ENCODE measurements around the genes COPS4, WDFY3 and AFF1.

- RAMPAGE, long total RNA: no peak
- RRBS: no CpG with 5 or more reads among the region's 3 CpGs
PRO-cap:
- standard: no peak
- CoPRO, capped RNA only, 2 experiments: no peak in any of the 2 experiments
- CoPRO, capped and uncapped RNA, 2 experiments: no peak in any of the 2 experiments
- CoPRO, uncapped RNA only, 2 experiments: no peak in any of the 2 experiments
CAGE:
- cytosol, long polyA plus RNA: no peak
- long polyA plus RNA: no peak
- nucleolus, long total RNA: no peak
- nucleus, long polyA plus RNA: no peak
Measured at GRCh38 chr4:81676625-81676899, 204.9 kb upstream of the RASGEF1B start.

- RAMPAGE, long total RNA: no peak
- RRBS: no CpG with 5 or more reads among the region's 3 CpGs
PRO-cap:
- standard: no peak
- CoPRO, capped RNA only, 2 experiments: no peak in any of the 2 experiments
- CoPRO, capped and uncapped RNA, 2 experiments: peak in 1 of 2 experiments; most common minus-strand start chr4:82352653 (in 1)
- CoPRO, uncapped RNA only, 2 experiments: peak in 2 of 2 experiments; most common minus-strand start chr4:82352509 (in 1)
CAGE:
- cytosol, long polyA plus RNA: no peak
- long polyA plus RNA: no peak
- nucleolus, long total RNA: no peak
- nucleus, long polyA plus RNA: no peak
Measured at GRCh38 chr4:82352365-82353184, 21.2 kb downstream of the HNRNPD start.

GRCh38 chr4:82355024-82355474, 18.7 kb downstream of the HNRNPD start:
- RAMPAGE, long total RNA: no peak
- RRBS: no CpG with 5 or more reads among the region's 2 CpGs
PRO-cap:
- standard: no peak
- CoPRO, capped RNA only, 2 experiments: no peak in any of the 2 experiments
- CoPRO, capped and uncapped RNA, 2 experiments: no peak in any of the 2 experiments
- CoPRO, uncapped RNA only, 2 experiments: peak in 2 of 2 experiments; most common minus-strand start chr4:82355225 (in 1)
CAGE:
- cytosol, long polyA plus RNA: no peak
- long polyA plus RNA: no peak
- nucleolus, long total RNA: no peak
- nucleus, long polyA plus RNA: no peak

DNA sequence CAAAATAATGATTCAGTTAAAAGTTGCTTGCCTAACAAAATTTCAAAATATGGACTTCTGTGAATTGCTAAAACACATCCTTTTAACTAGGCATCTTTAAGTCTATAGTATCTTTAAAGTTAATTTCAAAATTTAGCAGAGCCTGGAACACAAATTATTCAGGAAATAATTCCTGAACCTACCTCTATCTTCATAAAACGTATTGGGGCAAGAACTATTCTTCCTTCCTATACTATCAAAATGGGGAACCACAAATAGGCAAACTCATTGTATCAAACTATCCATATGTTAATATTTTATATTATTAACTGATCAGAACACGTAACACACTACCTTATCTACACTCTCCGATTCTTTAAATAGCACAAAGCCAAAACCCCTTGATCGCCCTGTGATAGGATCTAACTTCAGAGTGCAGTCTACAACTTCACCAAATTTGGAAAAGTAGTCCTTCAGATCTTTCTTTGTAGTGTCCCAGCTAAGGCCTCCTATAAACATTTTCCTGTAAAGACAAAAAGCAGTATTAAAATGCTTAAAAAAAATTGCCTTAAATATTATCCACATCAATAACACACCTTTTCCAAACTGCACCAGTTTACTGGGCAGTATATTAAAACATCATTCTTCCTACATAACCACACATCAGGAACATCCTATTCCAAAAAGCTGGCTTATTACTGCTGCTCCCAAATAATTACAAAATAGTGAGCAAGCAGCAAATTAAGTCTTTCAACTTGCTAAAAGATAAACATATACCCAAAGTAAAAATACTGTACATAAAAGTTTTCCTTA, 14.5 kb downstream of the HNRNPD start:
- RAMPAGE, long total RNA: no peak
- RRBS: no CpG with 5 or more reads among the region's 4 CpGs
PRO-cap:
- standard: no peak
- CoPRO, capped RNA only, 2 experiments: no peak in any of the 2 experiments
- CoPRO, capped and uncapped RNA, 2 experiments: no peak in any of the 2 experiments
- CoPRO, uncapped RNA only, 2 experiments: peak in 2 of 2 experiments; most common minus-strand start position 156 of the sequence (in 1)
CAGE:
- cytosol, long polyA plus RNA: no peak
- long polyA plus RNA: no peak
- nucleolus, long total RNA: no peak
- nucleus, long polyA plus RNA: no peak

DNA sequence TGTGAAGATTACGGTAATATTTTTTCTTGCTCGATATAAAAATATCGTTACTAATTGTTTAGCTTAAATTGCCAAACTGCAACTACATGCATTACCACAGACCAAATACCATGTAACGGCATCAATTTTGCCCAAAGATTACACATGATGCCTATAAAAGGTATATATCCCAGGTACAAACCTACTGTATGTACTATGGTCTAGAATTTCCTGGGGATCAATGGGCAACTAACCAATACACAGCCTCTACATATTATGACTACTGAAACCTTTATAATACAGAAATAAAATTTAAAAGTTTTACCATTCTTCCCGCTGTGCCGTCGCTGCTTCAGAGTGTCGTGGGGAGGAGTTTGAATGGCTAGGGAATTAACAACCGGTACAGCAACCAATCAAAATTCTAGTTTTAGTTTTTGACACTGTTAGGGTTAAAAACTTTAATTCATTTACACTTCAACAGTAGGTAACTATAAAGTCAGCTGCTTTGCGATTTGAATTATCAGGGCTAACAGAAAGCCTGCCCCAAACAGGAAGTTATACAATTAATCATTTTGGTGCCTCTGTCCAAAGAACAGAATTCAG, 2.5 kb downstream of the HNRNPD start:
- RAMPAGE, long total RNA: no peak
- RRBS: no CpG with 5 or more reads among the region's 10 CpGs
PRO-cap:
- standard: no peak
- CoPRO, capped RNA only, 2 experiments: no peak in any of the 2 experiments
- CoPRO, capped and uncapped RNA, 2 experiments: no peak in any of the 2 experiments
- CoPRO, uncapped RNA only, 2 experiments: no peak in any of the 2 experiments
CAGE:
- cytosol, long polyA plus RNA: no peak
- long polyA plus RNA: no peak
- nucleolus, long total RNA: no peak
- nucleus, long polyA plus RNA: no peak

GRCh38 chr4:82422184-82423223, 7.8 kb downstream of the HNRNPDL start:
- RAMPAGE, long total RNA: no peak
- RRBS: no CpG with 5 or more reads among the region's 12 CpGs
PRO-cap:
- standard: unidirectional peak, minus-strand start at chr4:82422584
- CoPRO, capped RNA only, 2 experiments: peak in 1 of 2 experiments; most common minus-strand start chr4:82422338 (in 1)
- CoPRO, capped and uncapped RNA, 2 experiments: peak in 1 of 2 experiments; most common minus-strand start chr4:82422742 (in 1)
- CoPRO, uncapped RNA only, 2 experiments: peak in 2 of 2 experiments; most common minus-strand start chr4:82422338 (in 2)
CAGE:
- cytosol, long polyA plus RNA: no peak
- long polyA plus RNA: no peak
- nucleolus, long total RNA: no peak
- nucleus, long polyA plus RNA: no peak

DNA sequence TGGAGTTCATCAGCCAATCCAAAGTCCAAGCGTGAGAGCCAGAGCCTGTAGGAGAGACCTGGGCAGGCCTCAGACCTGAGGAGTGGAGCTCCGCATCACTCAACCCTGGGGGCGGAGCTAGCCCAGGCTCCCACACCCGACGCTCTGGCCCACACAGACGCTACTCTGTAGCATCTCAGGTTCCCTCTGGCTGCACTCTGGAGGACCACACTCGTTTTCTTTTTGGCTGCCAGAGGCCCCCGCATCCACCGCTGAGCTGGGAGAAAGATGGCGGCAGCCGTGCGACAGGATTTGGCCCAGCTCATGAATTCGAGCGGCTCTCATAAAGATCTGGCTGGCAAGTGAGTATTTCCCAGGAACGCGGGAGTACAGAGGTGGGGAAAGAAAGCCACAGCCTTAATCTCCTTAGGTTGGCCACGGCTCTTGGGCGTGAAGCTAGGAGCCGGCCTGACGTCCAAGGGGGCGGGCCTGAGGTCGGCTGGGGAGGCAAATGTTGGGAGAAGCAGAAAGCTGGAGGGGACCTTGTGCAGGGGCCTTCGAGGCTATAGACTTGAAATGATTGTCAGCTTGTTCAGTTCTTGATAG, at the start of gene COPS4:
Gene COPS4, plus strand, starts transcription at position 226 of the 585 bp plus-strand sequence.
- RAMPAGE, long total RNA: start-site peak on the plus strand centred at position 207 of the sequence, 106 bp wide, 652 and 535 reads in 2 replicates
- RRBS: no CpG with 5 or more reads among the region's 23 CpGs
PRO-cap:
- standard: bidirectional peak, plus-strand start at position 244 of the sequence, minus-strand start outside the sequence
- CoPRO, capped RNA only, 2 experiments: peak in 2 of 2 experiments; most common plus-strand start position 232 of the sequence (in 1)
- CoPRO, capped and uncapped RNA, 2 experiments: peak in 2 of 2 experiments; most common plus-strand start position 214 of the sequence (in 1)
- CoPRO, uncapped RNA only, 2 experiments: peak in 2 of 2 experiments; most common plus-strand start position 160 of the sequence (in 1)
CAGE:
- cytosol, long polyA plus RNA: no peak
- long polyA plus RNA: start-site peak on the plus strand centred at position 251 of the sequence, 20 bp wide, 124 and 279 reads in 2 replicates
- nucleolus, long total RNA: no peak
- nucleus, long polyA plus RNA: start-site peak on the plus strand centred at position 245 of the sequence, 33 bp wide, 214 and 115 reads in 2 replicates

DNA sequence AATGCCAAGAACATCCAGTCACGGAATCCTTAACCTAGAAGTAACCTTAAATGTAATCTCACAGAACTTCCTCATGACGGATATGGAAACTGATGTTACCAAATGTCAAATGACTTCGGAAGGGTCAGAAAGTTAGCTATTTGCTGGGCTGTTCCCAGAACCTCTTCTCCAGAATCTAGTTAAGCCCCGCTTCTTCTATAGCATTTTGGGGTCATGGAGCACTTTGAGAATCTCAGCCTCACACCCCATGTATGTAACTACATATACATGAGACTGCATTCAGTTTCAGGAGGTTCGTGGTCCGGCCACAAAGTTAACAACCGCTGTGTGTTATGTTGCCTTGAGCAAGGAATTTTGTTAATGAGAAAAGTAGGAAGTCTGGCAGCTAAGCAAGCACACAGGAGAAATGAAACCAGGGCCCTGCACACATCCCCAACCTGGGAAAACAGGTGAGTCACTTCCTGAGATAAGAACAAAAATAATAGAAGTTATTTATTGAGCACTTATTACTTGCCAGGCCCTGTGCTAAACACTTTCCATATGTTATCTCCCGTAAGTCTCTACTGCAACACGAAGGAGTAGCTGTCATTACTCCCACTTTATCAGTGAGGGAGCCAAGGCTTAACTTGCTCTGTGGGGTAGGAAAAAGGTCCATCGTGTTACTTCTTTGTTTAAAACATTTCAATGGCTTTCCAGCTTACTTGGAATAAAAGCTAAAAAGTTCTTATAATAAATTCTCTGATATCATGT, 36.0 kb upstream of the PLAC8 start:
- RAMPAGE, long total RNA: no peak
- RRBS: no CpG with 5 or more reads among the region's 10 CpGs
PRO-cap:
- standard: no peak
- CoPRO, capped RNA only, 2 experiments: no peak in any of the 2 experiments
- CoPRO, capped and uncapped RNA, 2 experiments: no peak in any of the 2 experiments
- CoPRO, uncapped RNA only, 2 experiments: no peak in any of the 2 experiments
CAGE:
- cytosol, long polyA plus RNA: no peak
- long polyA plus RNA: no peak
- nucleolus, long total RNA: no peak
- nucleus, long polyA plus RNA: no peak

- RAMPAGE, long total RNA: no peak
- RRBS: no CpG with 5 or more reads among the region's 3 CpGs
PRO-cap:
- standard: no peak
- CoPRO, capped RNA only, 2 experiments: no peak in any of the 2 experiments
- CoPRO, capped and uncapped RNA, 2 experiments: no peak in any of the 2 experiments
- CoPRO, uncapped RNA only, 2 experiments: no peak in any of the 2 experiments
CAGE:
- cytosol, long polyA plus RNA: no peak
- long polyA plus RNA: no peak
- nucleolus, long total RNA: no peak
- nucleus, long polyA plus RNA: no peak
Measured at GRCh38 chr4:83356547-83356879, 21.9 kb upstream of the HPSE start.

DNA sequence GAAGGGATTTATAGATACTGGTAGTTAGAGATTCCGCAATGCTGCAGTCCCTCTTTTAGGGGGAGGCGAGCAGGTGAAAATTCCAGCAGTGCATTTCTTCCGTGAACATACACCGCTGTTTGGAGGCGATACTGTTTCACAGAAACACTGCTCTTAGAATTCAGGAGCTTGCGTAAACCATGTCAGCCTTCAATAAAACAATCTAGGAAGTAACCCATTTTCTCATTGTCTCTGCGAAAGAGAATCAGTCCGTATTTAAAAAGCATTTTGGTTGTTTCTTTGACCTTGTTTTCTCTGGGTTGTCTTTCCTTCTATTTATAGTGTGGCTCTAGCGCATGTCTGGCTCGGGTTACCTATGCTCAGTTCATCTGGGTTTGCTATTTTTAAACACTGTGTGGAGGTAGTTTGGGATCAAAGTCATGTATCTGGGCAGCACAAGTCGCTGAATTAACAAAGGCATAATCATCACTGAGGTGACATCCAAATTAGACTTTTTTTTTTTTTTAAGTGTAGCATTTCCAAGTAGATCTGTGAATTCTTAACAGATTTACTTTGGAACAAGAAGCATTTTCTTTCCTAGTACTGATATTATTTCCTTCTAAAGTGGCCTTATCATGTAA, 90.5 kb downstream of the GPAT3 start:
- RAMPAGE, long total RNA: no peak
- RRBS: no CpG with 5 or more reads among the region's 11 CpGs
PRO-cap:
- standard: no peak
- CoPRO, capped RNA only, 2 experiments: no peak in any of the 2 experiments
- CoPRO, capped and uncapped RNA, 2 experiments: no peak in any of the 2 experiments
- CoPRO, uncapped RNA only, 2 experiments: no peak in any of the 2 experiments
CAGE:
- cytosol, long polyA plus RNA: no peak
- long polyA plus RNA: no peak
- nucleolus, long total RNA: no peak
- nucleus, long polyA plus RNA: no peak

- RAMPAGE, long total RNA: no peak
- RRBS: no CpG with 5 or more reads among the region's 9 CpGs
PRO-cap:
- standard: no peak
- CoPRO, capped RNA only, 2 experiments: no peak in any of the 2 experiments
- CoPRO, capped and uncapped RNA, 2 experiments: no peak in any of the 2 experiments
- CoPRO, uncapped RNA only, 2 experiments: no peak in any of the 2 experiments
CAGE:
- cytosol, long polyA plus RNA: no peak
- long polyA plus RNA: no peak
- nucleolus, long total RNA: no peak
- nucleus, long polyA plus RNA: no peak
Measured at GRCh38 chr4:84724335-84725062, 141.6 kb downstream of the CDS1 start.

DNA sequence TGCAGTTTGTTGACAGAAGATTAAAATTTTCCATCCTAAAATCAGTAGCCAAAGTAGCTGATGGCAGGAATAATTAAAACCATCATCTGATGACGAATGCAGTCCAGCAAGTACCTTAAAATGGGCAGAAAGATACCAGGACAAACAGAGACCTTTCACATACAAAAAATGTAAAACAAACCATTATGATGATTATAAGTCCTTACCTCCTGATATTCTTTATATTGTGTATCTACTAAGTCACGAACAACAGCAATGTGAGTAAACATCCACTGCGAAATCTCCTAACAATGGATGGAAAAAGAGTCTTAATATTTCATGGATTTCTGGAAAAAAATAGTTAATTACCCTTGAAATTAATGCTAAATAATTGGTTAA, 151.9 kb downstream of the CDS1 start:
- RAMPAGE, long total RNA: no peak
- RRBS: no CpG with 5 or more reads among the region's 3 CpGs
PRO-cap:
- standard: no peak
- CoPRO, capped RNA only, 2 experiments: no peak in any of the 2 experiments
- CoPRO, capped and uncapped RNA, 2 experiments: no peak in any of the 2 experiments
- CoPRO, uncapped RNA only, 2 experiments: no peak in any of the 2 experiments
CAGE:
- cytosol, long polyA plus RNA: no peak
- long polyA plus RNA: no peak
- nucleolus, long total RNA: no peak
- nucleus, long polyA plus RNA: no peak

DNA sequence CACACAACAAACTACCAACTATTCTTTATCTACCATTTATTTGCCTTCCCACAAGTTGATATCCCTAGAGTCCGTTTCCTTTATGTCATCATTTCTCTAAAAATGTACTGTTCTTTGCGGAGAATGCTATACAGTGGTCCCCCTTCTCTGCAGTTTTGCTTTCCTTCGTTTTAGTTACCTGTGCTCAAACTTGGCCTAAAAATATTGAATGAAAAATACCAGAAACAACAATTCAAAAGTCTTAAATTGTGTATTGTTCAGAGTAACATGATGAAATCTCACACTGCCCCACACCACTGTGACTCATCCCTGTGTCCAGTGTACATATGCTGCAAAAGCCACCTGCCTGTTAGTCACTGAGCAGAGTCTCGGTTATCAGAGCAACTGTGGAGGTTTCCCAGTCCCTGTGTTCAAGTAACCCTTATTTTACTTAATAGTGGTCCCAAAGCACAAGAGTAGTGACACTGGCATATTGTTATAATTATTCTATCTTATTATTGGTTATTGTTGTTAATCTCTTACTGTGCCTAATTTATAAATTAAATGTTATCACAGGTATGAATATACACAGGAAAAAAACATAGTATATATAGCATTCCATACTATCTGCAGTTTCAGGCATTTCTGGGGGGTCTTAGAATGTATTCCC, 152.1 kb downstream of the WDFY3 start:
- RAMPAGE, long total RNA: no peak
- RRBS: no CpG with 5 or more reads among the region's 4 CpGs
PRO-cap:
- standard: no peak
- CoPRO, capped RNA only, 2 experiments: no peak in any of the 2 experiments
- CoPRO, capped and uncapped RNA, 2 experiments: no peak in any of the 2 experiments
- CoPRO, uncapped RNA only, 2 experiments: no peak in any of the 2 experiments
CAGE:
- cytosol, long polyA plus RNA: no peak
- long polyA plus RNA: no peak
- nucleolus, long total RNA: no peak
- nucleus, long polyA plus RNA: no peak

GRCh38 chr4:84966514-84967633, at the start of gene WDFY3:
Gene WDFY3, minus strand, starts transcription at chr4:84966690.
- RAMPAGE, long total RNA: no peak
- RRBS: no CpG with 5 or more reads among the region's 47 CpGs
PRO-cap:
- standard: bidirectional peak, plus-strand start at chr4:84967025, minus-strand start at chr4:84966663; bidirectional peak, plus-strand start at chr4:84967229, minus-strand start at chr4:84967237
- CoPRO, capped RNA only, 2 experiments: peak in 2 of 2 experiments; most common plus-strand start chr4:84966732 (in 1); most common minus-strand start chr4:84966602 (in 2)
- CoPRO, capped and uncapped RNA, 2 experiments: peak in 2 of 2 experiments; most common plus-strand start chr4:84966840 (in 2); most common minus-strand start chr4:84966602 (in 2)
- CoPRO, uncapped RNA only, 2 experiments: peak in 2 of 2 experiments; most common plus-strand start chr4:84966724 (in 1); most common minus-strand start chr4:84966702 (in 2)
CAGE:
- cytosol, long polyA plus RNA: start-site peak on the minus strand at chr4:84966645-84966698, 94 and 60 reads in 2 replicates
- long polyA plus RNA: start-site peak on the minus strand at chr4:84966653-84966698, 74 and 27 reads in 2 replicates
- nucleolus, long total RNA: no peak
- nucleus, long polyA plus RNA: no peak

DNA sequence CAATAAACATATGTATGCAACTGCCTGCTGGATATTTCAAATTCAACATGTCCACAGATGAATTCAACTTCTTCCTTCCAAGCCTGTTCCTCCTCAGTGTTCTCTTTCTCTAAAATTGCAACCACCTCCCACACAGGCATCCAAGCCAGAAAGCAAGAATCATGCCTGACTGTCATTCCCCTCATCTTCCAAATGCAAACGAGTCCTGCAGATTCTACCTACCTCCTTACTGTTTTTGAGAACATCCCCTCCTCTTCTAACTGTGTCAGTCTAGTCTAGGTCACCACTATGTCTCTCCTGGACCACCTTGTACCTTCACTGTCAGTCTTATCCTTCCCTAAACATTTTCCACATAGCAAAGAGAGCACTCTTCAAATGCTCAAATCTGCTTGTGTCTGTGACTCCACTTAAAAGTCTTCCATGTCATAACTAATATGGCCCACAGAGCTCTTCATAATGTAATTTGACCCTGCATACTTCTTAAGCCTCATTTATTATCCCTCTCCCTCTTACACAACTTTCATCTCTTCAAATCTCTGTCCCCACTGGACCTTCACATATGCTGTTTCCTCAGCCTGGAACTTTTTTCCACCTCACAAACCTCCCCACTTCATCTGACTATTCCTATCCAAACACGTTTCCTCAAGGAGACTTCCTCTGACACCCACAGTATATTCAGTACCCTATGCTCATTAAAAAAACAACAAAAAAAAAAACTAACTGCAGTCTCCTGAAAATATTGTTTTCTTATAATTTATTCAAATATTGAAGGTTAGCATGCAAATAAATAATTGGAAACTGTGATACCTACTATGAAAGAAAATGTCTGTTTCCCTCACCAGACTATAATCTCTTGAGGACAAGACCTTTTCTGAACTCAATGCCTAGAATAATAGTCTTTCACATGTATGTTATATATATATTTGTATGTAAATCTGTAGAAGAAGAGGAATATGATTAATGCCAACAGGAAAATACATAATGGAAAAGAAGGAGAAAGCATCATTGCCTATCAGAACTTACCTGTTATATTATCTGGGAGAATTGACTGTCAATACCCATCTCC, 25.5 kb downstream of the MAPK10 start:
- RAMPAGE, long total RNA: no peak
- RRBS: no CpG with 5 or more reads among the region's 2 CpGs
PRO-cap:
- standard: no peak
- CoPRO, capped RNA only, 2 experiments: no peak in any of the 2 experiments
- CoPRO, capped and uncapped RNA, 2 experiments: no peak in any of the 2 experiments
- CoPRO, uncapped RNA only, 2 experiments: no peak in any of the 2 experiments
CAGE:
- cytosol, long polyA plus RNA: no peak
- long polyA plus RNA: no peak
- nucleolus, long total RNA: no peak
- nucleus, long polyA plus RNA: no peak

DNA sequence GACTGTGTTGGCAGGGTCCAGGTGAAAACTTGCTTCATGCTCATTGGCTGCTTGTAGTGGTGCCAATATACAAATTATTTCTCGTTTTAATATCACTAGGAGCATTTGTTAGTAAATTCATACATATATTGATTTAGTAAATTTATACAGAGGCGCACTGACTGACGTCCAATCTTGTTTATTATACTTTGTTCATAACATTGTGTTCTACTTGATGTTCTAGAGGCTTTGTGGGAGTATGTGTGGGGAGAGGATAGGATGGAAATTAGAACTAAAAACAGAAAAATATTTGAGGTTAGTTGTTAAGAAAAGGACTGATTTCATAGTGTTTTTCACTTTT, 1.8 kb downstream of the PTPN13 start:
- RAMPAGE, long total RNA: no peak
- RRBS: no CpG with 5 or more reads among the region's 3 CpGs
PRO-cap:
- standard: no peak
- CoPRO, capped RNA only, 2 experiments: no peak in any of the 2 experiments
- CoPRO, capped and uncapped RNA, 2 experiments: no peak in any of the 2 experiments
- CoPRO, uncapped RNA only, 2 experiments: no peak in any of the 2 experiments
CAGE:
- cytosol, long polyA plus RNA: no peak
- long polyA plus RNA: no peak
- nucleolus, long total RNA: no peak
- nucleus, long polyA plus RNA: no peak

DNA sequence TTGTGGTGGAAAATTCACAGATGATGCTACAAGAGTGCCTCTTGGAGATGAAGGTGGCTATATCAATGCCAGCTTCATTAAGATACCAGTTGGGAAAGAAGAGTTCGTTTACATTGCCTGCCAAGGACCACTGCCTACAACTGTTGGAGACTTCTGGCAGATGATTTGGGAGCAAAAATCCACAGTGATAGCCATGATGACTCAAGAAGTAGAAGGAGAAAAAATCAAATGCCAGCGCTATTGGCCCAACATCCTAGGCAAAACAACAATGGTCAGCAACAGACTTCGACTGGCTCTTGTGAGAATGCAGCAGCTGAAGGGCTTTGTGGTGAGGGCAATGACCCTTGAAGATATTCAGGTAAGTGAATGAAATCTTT, 41.7 kb downstream of the SLC10A6 start:
- RAMPAGE, long total RNA: no peak
- RRBS: no CpG with 5 or more reads among the region's 3 CpGs
PRO-cap:
- standard: no peak
- CoPRO, capped RNA only, 2 experiments: no peak in any of the 2 experiments
- CoPRO, capped and uncapped RNA, 2 experiments: no peak in any of the 2 experiments
- CoPRO, uncapped RNA only, 2 experiments: no peak in any of the 2 experiments
CAGE:
- cytosol, long polyA plus RNA: no peak
- long polyA plus RNA: no peak
- nucleolus, long total RNA: no peak
- nucleus, long polyA plus RNA: no peak

- RAMPAGE, long total RNA: no peak
- RRBS: 2% methylated on average over 39 of the region's 71 CpGs
PRO-cap:
- standard: bidirectional peak, plus-strand start at chr4:86935050, minus-strand start at chr4:86934732
- CoPRO, capped RNA only, 2 experiments: peak in 2 of 2 experiments; most common plus-strand start chr4:86935050 (in 2); most common minus-strand start chr4:86934732 (in 2)
- CoPRO, capped and uncapped RNA, 2 experiments: peak in 2 of 2 experiments; most common plus-strand start chr4:86935050 (in 2); most common minus-strand start chr4:86934732 (in 1)
- CoPRO, uncapped RNA only, 2 experiments: peak in 2 of 2 experiments; most common plus-strand start chr4:86934828 (in 1); most common minus-strand start chr4:86934714 (in 1)
CAGE:
- cytosol, long polyA plus RNA: start-site peak on the plus strand at chr4:86934961-86935226, 41 and 29 reads in 2 replicates
- long polyA plus RNA: start-site peak on the plus strand at chr4:86934968-86935208, 95 and 118 reads in 2 replicates
- nucleolus, long total RNA: no peak
- nucleus, long polyA plus RNA: no peak
Measured at GRCh38 chr4:86934540-86935265, at the start of gene AFF1. Gene AFF1, plus strand, starts transcription at chr4:86935011.

Data from K562 (cell line).